Hematopoietic multipotent progenitor cell (in vitro differentiated cells): ENCODE data around the genes SLC2A10 and NCOA3.

- CAGE, long polyA plus RNA: no peak
Observed at GRCh38 chr20:46709447-46710422, at the start of gene SLC2A10. Gene SLC2A10 (plus strand): TSS chr20:46709649.

- CAGE, long polyA plus RNA: no peak
Observed at GRCh38 chr20:46895515-46896322, 1.1 kb downstream of the EYA2 start.

DNA sequence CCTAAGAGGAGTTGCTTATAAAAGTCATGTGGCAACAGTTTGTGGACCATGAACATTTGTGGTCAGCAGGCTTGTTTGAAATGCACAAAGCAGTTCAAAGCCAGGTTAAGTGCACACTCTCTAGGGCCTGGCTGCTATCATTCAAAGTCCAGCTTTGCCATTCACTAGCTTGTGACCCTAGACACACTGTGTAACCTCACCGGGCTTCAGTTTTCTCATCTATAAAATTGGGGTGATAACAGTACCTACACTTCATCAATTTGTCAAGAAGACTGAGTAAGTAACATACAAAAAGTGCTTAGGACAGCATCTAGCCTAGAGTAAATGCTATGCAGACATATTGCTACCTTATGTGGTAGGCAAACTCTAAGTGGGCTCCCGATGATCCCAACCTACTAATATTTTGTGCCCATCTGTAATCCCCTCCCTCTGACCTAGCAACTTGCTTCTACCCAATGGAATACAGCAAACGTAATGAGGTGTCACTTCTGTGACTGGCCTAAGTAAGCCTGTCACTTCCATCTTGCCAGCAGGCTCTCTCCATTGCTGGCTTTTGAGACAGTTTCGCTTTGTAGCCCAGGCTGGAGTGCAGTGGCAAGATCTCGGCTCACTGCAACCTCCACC is 122.9 kb downstream of the ZMYND8 start:
- CAGE, long polyA plus RNA: no peak

DNA sequence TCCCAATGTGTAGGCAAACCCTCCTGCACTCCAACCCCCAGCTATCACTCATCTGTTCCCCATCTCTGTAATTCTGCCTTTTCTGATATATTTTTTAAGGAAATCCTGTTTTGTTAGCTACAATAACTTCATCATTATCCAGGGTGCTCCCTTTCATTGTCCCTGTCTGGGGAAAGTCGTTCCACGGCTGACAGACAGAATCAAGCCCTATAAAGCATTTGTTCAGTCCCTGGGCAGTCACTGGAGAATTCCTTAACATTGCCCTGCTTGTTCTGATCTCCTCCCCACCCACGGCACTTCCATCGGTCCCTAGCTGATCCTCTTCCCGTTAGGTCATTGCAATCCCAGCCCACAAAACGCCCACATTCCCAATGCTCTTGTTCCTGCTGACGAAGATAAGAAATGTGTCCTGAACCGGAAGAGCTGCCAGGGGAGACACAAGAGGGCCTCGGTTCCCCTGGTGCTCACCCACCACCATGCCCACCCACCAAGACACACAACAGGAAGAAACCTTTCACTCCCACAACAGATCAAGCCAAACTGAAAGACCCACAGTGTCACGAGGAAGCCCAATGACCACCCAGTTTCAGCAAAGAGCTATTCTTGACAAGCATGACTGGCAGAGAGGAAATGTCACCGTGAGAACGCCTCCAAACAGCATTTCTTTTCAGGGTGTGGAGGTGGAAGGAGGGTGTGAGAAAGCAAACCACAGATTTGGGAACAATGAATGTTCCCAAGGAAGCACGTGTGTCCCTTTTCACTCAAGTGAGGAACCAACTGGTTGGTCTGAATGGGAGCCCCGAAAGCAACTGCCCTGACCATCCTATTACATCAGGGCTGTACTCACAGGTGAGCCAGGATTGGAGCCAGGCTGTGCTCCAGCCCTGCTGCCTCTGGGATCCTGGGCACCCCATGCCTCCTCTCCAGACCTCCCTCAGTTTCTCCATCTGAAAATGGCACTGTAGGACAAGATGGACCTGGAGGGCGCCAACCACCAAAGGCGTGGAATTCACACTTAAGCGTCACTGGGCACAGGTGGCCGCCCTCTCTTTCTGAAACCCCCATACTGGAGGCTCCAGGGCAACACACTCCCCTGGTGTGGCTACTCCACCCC is 97.6 kb downstream of the ZMYND8 start:
- CAGE, long polyA plus RNA: no peak

- CAGE, long polyA plus RNA: no peak
Observed at GRCh38 chr20:47295509-47296802, 60.5 kb downstream of the ZMYND8 start.

DNA sequence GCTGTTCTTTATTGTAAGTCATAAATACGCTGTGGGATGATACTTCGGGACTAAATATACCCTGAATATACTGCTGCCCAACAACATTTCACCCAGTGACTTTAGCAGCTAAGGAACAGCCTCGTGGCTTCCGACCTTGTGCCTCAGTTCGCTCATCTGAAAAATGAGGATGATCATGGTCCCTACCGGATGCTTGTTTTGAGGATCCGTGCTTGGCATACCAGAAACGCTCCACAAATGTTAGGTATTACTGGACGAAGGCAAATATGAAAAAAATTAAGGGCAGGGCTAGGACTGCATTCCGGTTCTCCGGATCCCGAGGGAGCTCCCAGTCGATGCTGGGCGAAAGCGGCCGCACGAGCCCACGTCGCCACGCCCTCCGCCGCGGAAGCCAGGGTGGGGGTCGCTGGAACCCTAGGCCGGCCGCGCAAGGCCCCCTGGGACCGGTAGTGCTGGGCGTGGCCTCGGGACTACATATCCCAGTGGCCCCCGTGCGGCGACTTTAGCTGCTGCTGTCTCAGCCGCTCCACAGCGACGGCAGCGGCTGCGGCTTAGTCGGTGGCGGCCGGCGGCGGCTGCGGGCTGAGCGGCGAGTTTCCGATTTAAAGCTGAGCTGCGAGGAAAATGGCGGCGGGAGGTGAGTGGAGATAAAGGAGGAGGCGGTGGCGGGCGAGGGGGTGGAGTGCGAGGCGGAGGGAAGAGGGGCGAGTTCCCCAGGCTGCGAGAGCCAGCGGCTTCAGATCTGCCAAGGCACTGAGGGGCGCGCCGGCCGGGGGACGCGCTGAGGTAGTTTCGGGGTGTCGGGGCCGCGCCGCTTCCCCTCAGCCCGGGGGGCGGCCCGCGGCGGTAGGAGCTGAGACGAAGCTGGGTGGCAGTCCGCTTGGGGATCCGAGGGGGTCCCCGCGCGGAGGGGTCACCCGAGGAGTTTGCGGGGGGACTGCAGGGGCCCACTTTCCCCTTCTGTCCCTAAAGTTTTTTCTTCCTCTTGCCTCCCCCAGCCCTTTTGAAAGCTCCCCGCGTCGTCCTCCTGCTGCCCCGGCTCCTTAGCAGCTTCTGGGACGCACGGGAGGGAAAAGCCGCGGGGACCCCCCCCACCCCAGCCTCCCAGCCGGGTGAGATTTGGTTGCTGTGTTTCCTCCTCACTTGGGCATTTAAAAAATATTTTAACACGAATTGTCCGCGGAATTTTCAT is at the start of gene NCOA3:
Gene NCOA3, plus strand, starts transcription at position 505 of the 1,192 bp plus-strand sequence.
- CAGE, long polyA plus RNA: no peak

DNA sequence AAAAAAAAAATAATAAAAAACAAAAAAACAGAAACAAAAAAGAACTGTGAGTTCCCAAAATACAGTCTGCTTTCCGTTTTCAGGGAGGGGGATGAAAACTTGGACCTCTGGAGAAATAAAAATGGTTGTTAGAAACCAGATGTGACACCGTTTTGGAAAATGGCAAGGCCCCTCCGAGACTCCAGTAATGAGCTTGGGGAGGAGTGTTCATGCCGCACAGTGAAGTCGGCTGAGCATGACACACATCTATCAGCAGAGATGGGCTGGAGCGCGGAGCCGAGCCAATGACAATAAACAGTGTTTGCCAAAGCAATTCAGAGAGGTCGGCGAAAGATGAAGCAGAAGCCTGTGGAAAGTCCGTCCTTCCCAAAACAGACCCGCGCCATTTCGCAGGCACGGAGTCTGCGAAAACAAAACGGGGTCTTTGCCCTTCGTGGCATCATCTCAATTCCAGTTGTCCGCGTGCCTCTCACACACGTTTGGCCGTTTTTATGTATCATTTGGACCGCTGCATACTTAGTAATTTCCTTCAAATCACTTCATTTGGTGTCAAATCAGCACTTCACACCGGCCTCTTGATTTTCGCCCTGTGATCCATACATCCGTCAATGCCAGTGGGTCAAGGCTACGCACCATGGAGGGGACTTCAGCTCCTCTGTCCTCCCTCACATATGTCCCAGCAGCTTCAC is 71.4 kb downstream of the SULF2 start:
- CAGE, long polyA plus RNA: no peak

DNA sequence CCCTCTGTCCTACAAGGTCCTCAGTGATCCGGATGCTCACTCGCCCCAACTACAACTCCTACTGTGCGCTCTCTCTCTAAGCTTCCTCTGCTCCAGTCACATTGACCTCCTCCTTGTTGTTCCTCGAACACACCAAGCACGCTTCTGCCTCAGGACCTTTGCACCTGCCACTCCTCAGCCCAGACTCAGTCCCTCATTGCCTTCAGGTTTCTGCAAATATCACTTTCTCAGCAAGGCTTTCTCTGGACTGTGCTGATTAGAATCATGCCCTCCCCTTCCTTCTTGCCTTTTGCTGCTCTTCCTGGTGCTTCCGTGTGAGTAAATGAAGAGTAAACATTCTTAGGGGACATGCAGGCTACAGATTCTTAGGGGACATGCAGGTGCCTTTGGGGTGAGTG is 41.6 kb downstream of the SULF2 start:
- CAGE, long polyA plus RNA: no peak

GRCh38 chr20:47773376-47773905 is 11.8 kb downstream of the SULF2 start:
- CAGE, long polyA plus RNA: no peak

GRCh38 chr20:47797048-47797463 is 11.8 kb upstream of the SULF2 start:
- CAGE, long polyA plus RNA: no peak

DNA sequence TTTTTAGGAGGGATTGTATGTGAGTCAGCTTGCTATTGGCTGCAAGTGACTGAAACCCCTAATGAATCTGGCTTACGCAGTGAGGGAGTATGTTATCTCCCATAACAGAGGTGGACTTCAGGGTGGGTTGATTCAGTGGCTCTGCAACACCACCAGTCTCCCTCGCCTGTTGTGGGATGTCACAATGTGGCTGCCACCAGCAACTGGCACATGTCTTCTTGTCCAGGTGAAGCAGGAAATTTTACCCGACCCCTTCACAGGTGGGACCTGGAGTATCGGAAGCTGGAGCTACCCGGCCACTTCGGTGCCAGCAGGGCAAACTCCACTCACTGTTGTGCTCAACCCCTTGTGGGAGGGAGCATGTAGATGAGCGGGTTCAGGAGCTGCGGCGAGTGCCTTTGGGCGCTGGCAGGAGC is 20.5 kb upstream of the SULF2 start:
- CAGE, long polyA plus RNA: no peak

GRCh38 chr20:48020088-48020451 is 234.8 kb upstream of the SULF2 start:
- CAGE, long polyA plus RNA: no peak

- CAGE, long polyA plus RNA: no peak
Observed at GRCh38 chr20:48024947-48025576, 239.8 kb upstream of the SULF2 start.

- CAGE, long polyA plus RNA: no peak
Observed at GRCh38 chr20:48203308-48203666, 418.0 kb upstream of the SULF2 start.

DNA sequence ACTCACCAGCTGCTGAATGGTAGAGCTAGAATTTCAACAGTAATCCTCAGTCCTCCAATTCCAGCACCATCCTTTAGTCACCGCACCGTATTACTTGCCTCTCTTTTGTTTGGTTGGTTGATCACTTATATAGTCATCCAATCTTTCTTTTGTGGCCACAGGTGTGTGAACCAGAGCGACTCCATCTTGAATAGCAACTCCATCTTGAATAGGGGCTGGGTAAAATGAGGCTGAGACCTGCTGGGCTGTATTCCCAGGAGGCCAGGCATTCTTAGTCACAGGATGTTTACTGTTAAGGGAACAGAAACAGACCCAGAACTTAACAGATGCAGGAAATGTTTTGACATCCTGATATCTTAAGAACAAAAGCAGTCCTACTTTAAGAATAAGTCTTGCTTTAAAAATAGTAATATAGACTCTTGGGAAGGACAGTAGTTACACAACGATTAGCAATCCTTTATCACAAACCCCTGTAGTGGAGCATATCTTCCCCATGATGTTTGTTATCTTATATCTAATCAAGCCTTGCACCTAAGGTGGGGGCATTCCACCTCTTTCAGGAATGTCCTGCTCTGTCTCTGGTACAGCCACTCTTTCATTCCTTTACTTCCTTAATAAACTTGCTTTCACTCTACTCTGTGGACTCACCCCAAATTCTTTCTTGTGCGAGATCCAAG is 493.6 kb upstream of the SULF2 start:
- CAGE, long polyA plus RNA: no peak

GRCh38 chr20:48359668-48360622 is 467.9 kb downstream of the PREX1 start:
- CAGE, long polyA plus RNA: no peak

- CAGE, long polyA plus RNA: no peak
Observed at GRCh38 chr20:48463886-48464442, 363.8 kb downstream of the PREX1 start.

GRCh38 chr20:48622262-48622857 is 205.4 kb downstream of the PREX1 start:
- CAGE, long polyA plus RNA: no peak

- CAGE, long polyA plus RNA: no peak
Observed at GRCh38 chr20:48652953-48653594, 174.7 kb downstream of the PREX1 start.

GRCh38 chr20:48719152-48719751 is 108.5 kb downstream of the PREX1 start:
- CAGE, long polyA plus RNA: no peak